Kidney (tissue), 2 donors: ENCODE data around the gene TRPM5.

- PRO-cap, result no peak
- RRBS, result 27% methylated on average over 5 of the region's 39 CpGs
Measured at GRCh38 chr11:1870976-1871673, 18.2 kb downstream of the LSP1 start.

- PRO-cap, result no peak
- RRBS, result no CpG with 5 or more reads among the region's 13 CpGs
Measured at GRCh38 chr11:1883949-1884799, 7.5 kb downstream of the PRR33 start.

DNA sequence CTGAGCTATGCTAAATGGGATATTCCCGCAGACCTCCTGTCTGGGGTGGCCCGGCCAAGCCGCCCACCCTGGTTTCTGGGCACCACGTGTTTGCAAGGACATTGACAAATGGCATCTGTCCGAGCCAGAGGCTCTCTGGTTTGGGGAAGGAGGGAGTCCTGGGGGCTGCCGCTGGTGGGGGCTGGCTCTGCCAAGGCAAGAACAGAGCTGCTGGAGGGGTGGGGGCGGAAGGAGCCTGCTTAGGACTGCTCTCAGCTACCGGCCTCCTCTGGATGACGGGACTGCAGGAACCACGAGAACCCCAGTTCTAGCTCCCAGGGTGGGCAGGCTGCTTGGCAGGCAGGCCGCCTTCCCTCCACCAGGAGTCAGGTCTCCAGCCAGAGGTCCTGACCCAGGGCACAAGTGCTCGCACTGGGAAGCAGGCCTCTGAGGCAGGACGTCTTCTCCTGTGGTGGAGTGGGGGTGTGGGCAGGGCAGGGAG is 475 bp downstream of the PRR33 start:
- PRO-cap, result no peak
- RRBS, result 20% methylated on average over 2 of the region's 13 CpGs

DNA sequence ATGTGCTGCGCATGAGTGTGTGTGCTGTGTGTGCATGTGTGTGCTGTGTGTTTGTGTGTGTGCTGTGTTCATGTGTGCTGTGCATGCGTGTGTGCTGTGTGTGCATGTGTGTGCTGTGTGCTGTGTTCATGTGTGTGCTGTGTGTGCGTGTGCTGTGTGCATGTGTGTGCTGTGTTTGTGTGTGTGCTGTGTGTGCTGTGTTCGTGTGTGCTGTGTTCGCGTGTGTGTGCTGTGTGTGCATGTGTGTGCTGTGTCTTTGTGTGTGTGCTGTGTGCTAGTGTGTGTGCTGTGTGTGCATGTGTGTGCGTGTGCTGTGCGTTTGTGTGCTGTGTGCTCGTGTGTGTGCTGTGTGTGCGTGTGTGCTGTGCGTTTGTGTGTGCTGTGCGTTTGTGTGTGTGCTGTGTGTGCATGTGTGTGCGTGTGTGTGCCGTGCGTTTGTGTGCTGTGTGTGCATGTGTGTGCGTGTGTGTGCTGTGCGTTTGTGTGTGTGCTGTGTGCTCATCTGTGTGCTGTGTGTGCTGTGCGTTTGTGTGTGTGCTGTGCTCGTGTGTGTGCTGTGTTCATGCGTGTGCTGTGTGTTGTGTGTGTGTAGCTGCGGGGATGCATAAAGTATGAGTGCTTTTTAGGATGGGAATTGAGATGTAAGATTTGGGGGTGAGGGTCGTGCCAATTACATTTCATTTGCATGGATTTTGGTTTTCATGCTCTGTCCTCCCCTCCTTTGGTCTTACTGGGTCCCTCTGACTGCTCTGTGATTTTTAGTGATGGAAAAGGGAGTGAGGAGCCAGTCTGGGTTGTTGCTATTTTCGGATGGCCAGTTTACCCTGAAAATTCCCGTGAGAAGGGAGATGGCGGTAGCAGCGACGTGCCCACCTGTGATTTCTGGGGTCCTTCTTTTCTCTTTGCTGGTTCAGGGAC is 7.4 kb downstream of the IGF2 start:
- PRO-cap, result no peak
- RRBS, result no CpG with 5 or more reads among the region's 27 CpGs

DNA sequence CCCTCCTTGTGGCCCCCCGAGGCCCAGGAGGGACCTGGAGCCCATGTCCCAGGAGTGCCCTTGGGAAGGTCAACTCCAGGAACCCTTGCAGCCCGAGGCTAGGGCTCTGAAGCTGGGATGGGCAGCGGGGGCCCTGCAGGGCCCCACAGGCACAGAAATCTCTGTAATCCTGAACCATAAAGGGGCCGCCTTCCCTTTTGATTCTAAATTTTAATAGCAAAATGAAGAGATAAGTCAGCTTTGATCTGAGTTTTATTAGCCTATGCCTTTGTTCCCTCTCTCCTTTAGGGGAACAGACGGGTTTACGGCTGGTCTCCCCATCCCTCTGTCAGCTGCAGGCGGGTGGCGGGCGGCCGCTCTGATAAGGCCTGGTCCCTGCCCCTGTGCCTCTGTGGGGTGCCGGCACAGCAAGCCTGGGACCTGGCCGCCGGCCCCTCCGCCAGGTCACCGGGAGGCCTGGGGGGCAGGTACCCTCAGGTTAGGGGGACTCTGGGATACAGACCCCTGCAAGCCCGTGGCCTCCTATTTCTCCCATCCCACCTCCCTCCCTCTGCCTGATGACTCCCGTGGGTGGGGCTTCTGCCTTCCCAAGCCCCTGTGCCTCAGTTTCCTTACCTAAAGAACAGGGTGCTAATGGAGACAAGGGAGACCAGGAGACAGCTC is 31.7 kb upstream of the TH start:
- PRO-cap, result no peak
- RRBS, result no CpG with 5 or more reads among the region's 17 CpGs

GRCh38 chr11:2204769-2205360 is 33.2 kb upstream of the TH start:
- PRO-cap, result no peak
- RRBS, result 91% methylated on average over 2 of the region's 12 CpGs

DNA sequence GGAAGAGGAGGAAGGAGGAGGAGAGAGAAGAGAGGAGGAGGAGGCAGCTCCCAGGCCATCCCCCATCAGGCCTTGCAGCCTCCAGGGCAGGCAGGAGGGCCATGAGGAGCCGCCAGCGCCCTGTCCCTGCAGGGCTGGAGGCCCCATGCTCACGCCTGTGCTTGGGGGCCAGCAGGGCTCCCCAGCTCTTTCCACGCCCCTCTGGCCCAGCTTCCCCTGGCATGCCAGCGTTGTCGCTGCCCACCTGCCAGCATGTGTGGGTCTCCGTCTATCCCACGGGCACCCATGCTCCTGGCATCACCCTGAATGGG is 5.2 kb downstream of the TSPAN32 start:
- PRO-cap, result no peak
- RRBS, result no CpG with 5 or more reads among the region's 8 CpGs

DNA sequence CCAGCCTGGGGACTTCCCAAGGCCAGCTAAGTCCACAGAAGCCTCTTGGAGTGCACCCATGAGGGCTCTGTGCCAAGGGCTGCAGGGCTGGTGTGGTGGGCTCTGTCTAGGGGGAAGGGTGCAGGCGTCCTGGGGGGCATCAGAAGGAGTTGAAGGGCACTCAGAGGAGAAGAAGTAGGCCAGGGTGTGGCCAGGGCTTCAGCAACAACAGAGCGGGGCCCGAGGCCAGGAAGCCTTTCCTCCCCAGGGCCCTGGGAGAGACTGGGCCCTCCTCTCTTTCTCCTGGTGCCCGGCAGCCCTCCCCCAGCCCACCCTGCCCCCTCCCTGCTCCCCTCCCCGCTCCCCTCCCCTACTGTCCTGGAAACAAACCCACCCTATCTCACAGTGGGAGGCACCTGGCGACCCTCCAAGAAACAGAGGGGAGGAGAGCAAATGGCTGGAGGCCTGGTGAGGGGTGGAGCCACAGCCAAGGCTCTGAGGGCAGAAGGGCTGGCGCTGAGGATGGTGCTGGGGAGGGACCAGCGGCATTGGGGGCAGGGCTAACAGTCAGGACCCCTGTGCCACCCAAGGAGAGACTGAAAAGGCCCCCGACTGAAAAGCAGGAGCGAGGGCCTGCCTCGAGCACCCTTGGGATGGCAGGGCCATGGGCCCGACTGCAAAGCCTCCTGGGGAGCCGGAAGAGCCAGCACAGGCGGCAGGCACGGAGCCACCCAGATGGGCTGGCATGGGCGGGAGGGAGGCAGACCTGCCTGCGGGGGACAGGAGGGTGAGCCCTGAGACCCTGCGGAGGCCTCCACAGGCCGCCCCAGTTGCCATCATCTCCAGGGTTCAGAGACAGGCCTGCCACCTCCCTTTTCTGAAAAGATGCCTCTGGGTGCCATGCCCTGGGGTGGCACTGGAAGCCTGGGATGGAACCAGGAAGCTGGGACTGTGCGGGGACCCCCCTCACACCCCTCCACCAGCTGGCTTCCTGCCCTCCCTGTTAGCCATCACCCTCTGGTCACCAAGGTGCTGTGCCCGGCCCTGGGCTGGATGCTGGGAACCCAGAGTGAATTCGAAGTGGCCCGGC is 13.4 kb downstream of the TSPAN32 start:
- PRO-cap, result bidirectional peak, plus-strand start at position 431 of the sequence, minus-strand start at position 263 of the sequence
- RRBS, result no CpG with 5 or more reads among the region's 23 CpGs

- PRO-cap, result no peak
- RRBS, result no CpG with 5 or more reads among the region's 10 CpGs
Measured at GRCh38 chr11:2375084-2375944, 1.8 kb upstream of the CD81 start.

- PRO-cap, result no peak
- RRBS, result 50% methylated on average over 1 of the region's 10 CpGs
Measured at GRCh38 chr11:2405212-2405499, 4.6 kb downstream of the TSSC4 start.

- PRO-cap, result no peak
- RRBS, result no CpG with 5 or more reads among the region's 14 CpGs
Measured at GRCh38 chr11:2427106-2427648, 17.1 kb downstream of the TRPM5 start.

- PRO-cap, result no peak
- RRBS, result 9% methylated on average over 17 of the region's 32 CpGs
Measured at GRCh38 chr11:2443892-2444371, 382 bp downstream of the TRPM5 start.

- PRO-cap, result no peak
- RRBS, result 5% methylated on average over 4 of the region's 23 CpGs
Measured at GRCh38 chr11:2444372-2444734, at the start of gene TRPM5. Gene TRPM5 (minus strand): TSS chr11:2444514.

DNA sequence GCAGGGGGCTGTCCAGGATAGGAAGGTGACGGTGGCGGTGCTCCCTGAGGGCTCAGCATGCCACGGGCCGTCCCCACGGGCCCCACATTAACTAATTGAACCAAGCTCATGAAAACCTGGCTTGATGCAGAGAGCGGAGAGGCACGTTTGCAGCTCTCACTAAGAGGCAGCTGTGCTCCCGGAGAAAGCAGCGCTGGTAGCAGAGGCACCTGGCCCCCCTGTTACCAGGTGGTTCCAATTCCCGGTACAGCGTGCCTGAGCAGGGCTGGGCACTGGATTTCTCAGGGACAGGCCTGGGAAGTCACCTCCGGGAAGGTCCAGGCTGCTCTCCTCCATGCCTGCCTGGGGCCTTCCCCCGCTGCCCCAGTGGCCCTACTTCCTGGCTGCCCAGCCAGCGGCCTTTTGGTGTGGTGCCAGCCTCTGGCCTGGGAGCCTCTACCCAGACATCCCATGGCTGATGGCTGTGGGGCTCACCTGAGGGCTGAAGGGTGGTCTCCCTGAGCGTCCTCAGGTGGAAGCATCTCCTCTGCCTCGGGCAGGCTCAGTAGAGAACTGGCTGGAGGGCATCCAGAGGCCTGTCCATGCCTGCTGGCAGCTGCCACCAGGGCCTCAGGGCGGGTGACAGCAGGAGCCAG is 1.3 kb downstream of the KCNQ1 start:
- PRO-cap, result unidirectional peak, minus-strand start at position 357 of the sequence
- RRBS, result 54% methylated on average over 5 of the region's 17 CpGs

DNA sequence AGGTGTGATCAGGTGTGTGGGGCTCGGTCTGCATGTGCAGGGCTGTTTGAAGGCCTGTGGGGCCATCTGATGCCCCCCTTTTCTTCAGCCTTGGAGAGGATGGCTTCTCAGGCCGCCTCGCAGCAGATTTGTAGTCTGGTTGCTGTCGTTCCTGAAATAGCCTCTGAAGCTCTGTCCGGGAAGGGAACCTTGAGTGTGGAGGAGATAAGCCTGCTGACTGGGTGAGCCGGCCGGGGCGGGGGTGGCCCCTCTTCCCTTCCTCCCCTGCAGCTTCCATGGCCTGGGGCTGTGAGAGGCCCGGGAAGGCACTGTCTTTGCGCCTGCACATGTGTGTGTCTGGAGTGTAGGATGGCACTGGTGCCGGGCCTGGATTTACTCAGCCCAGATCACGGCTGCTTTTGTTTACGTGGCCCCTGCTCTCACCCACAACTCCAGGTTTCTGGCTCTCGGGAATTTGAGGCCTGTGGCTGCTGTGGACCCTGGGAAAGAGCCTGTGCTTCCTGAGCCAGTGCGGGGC is 16.4 kb downstream of the KCNQ1 start:
- PRO-cap, result no peak
- RRBS, result 74% methylated on average over 6 of the region's 15 CpGs

- PRO-cap, result no peak
- RRBS, result no CpG with 5 or more reads among the region's 12 CpGs
Measured at GRCh38 chr11:2652338-2653370, 207.8 kb downstream of the KCNQ1 start.

GRCh38 chr11:2658930-2659681 is 214.3 kb downstream of the KCNQ1 start:
- PRO-cap, result no peak
- RRBS, result no CpG with 5 or more reads among the region's 5 CpGs

DNA sequence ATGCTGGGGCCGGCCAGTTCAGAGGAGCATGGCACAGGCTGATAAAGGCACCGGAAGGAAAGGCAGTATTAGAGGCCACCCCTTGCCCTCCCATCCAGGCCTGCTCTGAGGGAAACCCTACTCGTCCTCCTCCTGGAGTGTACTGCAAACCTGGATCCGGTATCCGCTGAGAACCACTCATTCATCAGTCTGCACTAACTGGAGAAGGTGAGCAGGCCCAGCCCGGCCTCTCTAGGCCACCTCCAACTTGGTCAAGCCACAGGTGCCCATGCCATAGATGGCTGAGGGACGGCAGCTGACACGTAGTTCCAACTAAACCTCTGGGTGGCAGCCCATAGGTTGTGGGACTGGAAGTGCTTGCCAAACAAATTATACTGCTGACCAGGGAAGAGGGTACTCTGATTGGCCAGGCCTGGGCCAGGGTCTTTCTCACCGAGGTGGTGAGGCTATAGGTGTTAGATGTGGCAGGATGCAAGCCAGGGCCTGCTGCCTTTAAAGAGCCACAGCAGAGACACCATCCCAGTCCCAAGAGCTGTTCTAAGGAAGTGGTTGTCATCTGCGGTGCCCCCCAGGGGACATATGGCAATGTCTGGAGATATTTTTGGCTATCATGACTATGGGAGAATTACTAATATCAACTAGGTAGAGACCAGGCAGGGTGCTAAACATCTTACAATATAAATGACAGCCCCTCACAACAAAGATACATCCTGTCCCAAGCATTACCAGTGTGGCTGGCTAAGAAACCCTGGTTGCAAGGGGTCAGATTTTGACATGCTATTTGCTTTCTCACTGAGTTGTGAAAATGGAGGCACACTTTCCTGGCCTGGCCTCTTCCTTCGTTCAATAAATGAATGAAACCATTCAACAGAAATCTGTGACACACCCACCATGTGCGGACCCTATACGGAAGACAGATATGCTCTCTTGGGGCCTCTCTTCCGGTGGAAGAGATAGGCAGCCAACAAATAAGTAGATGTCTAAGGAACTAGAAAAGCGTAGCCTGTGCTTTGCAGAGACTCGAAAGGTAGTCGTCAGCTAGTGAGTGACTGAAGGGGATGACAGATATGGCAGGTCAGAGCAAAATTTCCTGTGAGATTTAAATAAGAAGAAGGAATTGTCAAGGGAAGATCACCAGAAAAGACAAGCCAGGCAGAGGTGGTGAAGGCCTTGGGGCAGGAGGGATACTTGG is 191.4 kb downstream of the CDKN1C start:
- PRO-cap, result no peak
- RRBS, result 70% methylated on average over 4 of the region's 17 CpGs

GRCh38 chr11:2732548-2732940 is 153.0 kb downstream of the CDKN1C start:
- PRO-cap, result no peak
- RRBS, result 92% methylated on average over 18 of the region's 24 CpGs

GRCh38 chr11:2883956-2884859 is 1.4 kb downstream of the CDKN1C start:
- PRO-cap, result bidirectional peak, plus-strand start at chr11:2884597, minus-strand start at chr11:2884296; bidirectional peak, plus-strand start at chr11:2884625, minus-strand start at chr11:2884718
- RRBS, result 1% methylated on average over 36 of the region's 131 CpGs